ENCODE data around the gene C12orf50.

- RRBS, result no CpG with 5 or more reads among the region's 2 CpGs
Measured at GRCh38 chr12:82650592-82651141, 36.0 kb upstream of the TMTC2 start.

- RRBS, result no CpG with 5 or more reads among the region's 5 CpGs
Measured at GRCh38 chr12:82687977-82688156, 1.2 kb downstream of the TMTC2 start.

DNA sequence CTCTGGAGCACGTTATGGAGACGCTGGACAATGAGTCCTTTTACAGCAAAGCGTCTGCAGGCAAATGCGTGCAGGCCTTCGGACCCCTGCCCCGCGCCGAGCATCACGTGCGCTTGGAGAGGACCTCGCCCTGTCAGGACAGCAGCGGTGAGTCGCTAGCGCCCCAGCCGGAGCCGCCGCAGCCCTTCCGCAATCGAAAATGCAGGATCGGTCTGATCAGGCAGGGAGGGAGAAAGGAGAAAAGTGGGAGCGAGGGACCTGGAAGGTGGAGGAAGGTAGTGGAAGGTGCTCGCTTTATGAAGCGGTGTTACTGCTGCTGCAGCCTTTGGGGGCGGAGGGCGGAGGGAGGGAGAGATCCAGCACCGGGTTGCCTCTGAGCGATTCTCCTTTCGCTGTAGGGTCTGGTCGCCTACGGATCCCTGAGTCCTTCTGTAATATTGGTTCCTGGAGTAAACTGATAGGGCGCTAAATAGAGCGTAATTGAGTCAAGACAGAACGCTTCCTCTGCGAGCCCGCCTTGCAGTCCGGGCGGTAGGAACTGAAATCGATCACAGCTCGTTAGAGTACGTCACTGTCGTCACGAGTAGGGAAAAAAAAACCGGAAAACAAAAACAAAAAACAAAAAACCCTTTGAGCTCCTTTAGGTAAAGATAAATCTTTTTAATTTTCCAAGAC lies 458 bp downstream of the ALX1 start:
- RRBS, result 14% methylated on average over 4 of the region's 43 CpGs

GRCh38 chr12:86601095-86601552 lies 344.9 kb upstream of the MGAT4C start:
- RRBS, result no CpG with 5 or more reads among the region's 13 CpGs

DNA sequence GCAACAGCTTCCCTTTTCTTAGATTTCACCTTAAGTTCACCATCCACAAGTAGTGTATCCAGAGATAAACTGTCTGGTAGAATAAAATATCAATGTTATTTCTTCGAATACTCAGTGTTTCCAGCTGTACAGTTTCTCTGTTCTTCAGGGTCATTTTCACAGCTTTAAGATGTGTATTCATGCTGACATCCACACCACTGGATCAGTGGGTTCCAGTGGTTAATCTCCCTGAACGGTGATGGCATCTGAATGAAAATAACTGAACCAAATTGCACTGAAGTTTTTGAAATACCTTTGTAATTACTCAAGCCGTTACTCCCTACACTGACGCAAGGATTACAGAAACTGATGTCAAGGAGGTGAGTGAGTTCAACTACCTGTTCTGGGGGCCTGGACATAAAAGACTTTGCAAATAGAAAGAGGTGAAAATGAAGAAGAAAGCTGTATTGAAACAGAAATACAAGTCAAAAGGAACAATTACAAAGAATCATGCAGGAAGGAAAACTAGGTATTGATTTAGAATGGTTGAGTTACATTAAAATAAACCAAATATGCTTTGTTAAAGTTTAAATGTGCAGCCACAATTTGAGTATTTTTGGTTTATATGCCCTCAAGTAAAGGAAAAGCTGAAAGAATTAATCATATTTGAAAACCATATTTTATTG lies 208.3 kb downstream of the C12orf50 start:
- RRBS, result no CpG with 5 or more reads among the region's 4 CpGs

GRCh38 chr12:88029270-88029611 lies at the start of gene C12orf50:
Gene C12orf50, minus strand, starts transcription at chr12:88029401.
- RRBS, result no CpG with 5 or more reads among the region's 3 CpGs

DNA sequence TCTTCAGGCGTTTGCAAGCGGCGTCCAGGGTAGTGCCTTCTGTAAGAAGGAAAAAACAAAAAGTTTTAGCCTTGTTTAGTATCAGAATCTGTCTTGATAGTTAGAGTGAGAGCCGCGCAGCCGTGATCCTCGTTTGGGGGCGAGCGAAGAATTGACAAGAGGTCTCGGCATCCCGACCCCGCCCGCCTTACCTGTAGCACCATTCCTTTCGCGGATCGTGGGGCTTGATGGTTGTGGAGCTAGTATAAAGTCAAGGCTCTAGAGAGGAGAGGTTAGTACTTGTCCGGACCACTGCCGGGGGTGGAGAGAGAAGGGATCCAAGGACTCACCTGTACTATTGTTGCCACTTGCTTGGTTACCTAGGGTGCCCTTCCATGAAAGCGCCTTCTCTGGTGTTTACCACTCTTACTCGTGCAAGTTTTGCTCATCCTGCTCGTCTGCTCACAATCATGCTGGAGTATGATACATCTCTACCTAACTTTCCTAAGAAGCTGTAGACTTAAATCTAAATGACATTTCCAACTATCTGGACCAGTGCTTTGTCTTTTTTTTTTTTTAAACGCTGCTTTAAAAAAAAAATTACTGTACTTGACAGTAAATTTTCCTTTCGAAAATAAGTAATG lies 619 bp downstream of the TMTC3 start:
- RRBS, result no CpG with 5 or more reads among the region's 23 CpGs

- RRBS, result no CpG with 5 or more reads among the region's 6 CpGs
Measured at GRCh38 chr12:89169284-89169864, 182.9 kb downstream of the DUSP6 start.

- RRBS, result no CpG with 5 or more reads among the region's 4 CpGs
Measured at GRCh38 chr12:89225875-89226518, 126.3 kb downstream of the DUSP6 start.

DNA sequence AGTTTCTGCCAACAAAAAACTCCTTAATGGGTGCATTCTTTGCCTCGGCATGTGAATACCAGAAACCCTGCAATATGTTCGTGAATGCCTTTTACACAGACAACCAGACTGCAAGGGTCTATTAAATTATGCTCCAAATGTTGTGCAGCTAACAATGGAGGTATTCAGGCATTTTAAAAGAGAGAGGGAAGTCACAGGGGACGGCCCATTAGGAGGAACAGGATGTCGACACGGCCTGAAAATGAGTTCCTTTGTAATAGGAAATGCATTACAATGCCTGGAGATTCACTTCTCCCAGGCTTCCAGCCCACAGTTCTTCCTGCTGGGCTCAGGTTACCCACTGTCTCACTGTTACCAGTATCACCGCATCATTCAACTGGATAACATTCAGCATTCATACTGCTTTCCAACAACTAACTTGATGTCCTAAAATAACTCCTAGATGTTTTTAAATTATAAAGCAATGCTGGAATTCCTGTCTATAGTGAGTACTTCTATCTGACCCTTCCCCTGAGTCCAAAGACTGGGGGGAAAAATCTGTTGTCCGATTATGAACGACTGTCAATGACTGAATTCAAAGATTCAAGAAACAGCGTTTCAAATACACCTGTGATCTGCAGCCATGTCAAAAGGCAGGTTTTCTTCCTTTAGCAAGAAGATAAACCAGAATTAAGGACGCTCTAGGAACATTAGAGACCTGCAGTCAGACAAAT lies 2.4 kb downstream of the DUSP6 start:
- RRBS, result no CpG with 5 or more reads among the region's 10 CpGs

DNA sequence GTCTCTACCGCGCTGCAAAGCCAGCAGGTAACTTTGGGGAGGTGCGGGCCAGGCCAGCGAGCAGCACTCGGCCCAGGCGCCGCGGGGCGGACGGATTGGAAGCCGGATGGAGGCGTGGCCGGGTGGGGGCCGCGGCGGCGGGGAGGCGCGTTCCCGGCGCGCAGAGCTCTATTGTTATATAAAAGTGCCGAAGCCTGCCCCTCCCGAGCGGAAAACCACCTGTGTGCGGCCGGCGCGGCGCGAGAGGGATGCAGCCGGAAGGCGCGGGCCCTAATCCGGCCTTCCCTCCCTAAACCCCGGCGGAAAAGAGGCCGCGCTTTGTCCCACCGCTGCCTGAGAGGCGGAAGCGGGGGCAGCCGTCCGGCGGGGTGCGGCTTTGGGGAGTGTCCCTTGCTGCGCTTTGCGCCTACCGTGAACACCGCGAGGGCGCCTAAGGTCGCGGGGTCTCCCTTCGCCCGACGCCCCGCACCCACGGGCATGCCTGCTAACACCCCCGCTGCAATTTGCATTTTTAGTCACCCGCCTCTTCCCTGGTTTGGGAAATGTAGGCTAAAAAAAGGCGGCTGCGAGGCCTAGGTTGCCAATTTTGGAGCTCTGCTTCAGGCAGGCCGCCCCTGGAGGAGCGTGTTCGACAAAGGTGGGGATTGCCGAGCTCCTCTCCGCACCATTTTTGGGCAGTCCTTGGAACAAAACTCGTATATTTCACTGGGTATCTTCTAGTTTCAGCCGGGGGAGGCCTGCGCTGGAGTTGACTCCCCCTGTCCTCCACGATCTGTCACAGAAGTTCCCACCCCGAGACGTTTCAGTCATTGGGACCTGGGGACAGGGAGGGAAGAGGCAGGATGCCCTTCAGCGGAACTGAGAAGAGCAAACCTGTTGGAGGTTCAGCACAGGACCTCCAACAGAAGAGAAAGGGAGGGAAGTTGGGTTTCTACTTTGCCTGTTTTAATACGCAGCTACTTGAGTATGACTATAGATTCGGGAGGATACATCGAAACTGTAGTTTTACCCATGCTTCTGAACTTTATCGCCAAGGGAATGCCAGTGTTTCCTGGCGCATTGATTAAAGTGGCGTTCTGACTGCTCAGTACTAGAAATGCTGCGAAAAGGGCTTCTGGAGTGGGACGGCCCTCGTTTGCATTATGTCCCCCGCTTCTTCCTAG lies 2.0 kb upstream of the DUSP6 start:
- RRBS, result 1% methylated on average over 24 of the region's 85 CpGs

GRCh38 chr12:89377908-89378390 lies 25.6 kb upstream of the DUSP6 start:
- RRBS, result no CpG with 5 or more reads among the region's 6 CpGs

- RRBS, result no CpG with 5 or more reads among the region's 7 CpGs
Measured at GRCh38 chr12:89453925-89454951, 70.4 kb downstream of the GALNT4 start.

- RRBS, result no CpG with 5 or more reads among the region's 3 CpGs
Measured at GRCh38 chr12:89640630-89641153, 67.9 kb downstream of the ATP2B1 start.

DNA sequence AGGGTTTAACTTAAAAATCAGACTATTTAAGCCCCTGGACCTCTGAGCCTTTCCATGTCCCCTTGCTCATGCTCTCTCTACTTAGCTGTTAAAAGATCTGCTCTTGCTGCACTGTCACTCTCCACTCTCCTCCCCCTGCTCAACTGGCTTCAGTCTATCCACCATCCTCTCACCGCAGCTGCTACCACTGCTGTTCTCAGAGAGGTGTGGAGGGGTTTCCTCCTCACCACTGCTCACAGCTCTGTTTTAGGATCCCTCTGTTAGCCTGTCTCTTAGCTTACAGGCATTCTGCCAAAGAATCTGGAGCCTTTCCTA lies 43.7 kb upstream of the ATP2B1 start:
- RRBS, result no CpG with 5 or more reads among the region's 1 CpG

GRCh38 chr12:89880760-89881039 lies 172.1 kb upstream of the ATP2B1 start:
- RRBS, result no CpG with 5 or more reads among the region's 4 CpGs

DNA sequence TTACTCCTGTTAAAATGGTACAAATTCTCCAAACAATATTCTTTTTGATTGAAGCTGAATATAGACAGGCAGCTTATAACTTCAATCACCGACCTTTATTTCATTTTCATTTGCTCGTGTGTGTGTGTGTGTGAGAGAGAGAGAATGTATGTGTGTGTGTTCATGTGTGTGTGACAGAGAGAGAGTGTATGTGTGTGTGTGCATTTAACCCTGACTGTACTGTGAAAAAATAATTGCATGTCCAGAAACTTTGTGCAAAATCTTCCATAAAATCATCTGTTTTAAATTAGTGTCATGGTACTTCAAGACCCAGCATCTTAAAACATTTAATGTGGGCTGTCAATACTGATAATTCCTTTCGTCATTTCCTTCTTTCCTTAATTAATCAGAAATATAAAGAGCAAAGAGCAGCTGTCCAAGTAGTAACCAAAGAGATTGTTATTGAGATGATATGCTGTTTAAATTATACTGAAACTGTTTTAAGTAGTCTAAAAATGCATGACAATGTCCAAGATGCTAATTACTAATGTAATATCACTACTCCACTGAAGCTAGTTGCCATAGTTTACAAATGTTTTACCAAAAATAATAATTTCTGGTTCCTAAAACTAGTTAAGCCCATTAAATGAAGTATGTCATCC lies 1.5 kb downstream of the DCN start:
- RRBS, result no CpG with 5 or more reads among the region's 3 CpGs

- RRBS, result no CpG with 5 or more reads among the region's 3 CpGs
Measured at GRCh38 chr12:91871669-91872360, 273.8 kb downstream of the BTG1 start.

GRCh38 chr12:91926757-91927200 lies 218.9 kb downstream of the BTG1 start:
- RRBS, result no CpG with 5 or more reads among the region's 2 CpGs

- RRBS, result no CpG with 5 or more reads among the region's 3 CpGs
Measured at GRCh38 chr12:92011623-92011973, 134.0 kb downstream of the BTG1 start.